Measurements from ENCODE around the gene HMGXB4.

GRCh38 chr22:32423461-32424021, 11.5 kb upstream of the RTCB start:
- PRO-cap, result no peak

GRCh38 chr22:32700145-32700485, 101.4 kb upstream of the TIMP3 start:
- PRO-cap, result no peak

DNA sequence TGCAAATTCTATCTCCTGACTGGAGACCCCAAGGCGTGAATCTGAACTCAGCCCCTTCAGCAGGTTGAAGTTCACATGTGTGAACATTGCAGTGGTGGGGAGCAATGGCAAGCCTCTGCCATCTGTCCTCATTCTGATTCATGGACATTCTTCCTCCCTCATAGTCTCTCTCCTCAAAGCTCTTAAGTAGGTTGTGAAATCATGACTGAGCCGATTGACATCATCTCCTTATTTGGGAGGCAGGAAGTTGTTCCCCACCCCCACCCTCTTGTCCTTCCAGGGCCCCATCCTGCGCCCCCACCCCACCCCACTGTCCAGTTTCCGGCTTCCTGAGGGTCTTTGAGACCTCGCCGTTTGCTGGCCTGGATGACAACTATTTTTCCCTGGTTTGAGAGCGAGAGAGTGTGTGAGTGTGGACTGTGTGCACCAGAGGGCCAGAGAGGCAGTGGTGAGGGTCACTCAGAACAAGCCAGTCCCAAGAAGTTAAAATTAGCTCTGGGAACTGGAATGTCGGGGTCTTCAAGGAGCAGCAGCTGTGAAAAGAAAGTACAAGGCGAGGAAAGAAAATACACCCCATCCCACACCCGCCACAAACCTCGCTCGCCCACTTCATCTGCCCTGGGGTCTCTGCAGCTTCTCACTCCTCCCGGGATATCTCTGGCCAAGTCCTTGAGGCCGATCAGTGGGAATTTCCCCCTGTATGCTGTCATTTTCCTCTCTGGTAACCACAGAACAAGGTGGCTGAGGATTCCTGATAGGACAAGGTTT, 36.6 kb upstream of the TIMP3 start:
- PRO-cap, result no peak

DNA sequence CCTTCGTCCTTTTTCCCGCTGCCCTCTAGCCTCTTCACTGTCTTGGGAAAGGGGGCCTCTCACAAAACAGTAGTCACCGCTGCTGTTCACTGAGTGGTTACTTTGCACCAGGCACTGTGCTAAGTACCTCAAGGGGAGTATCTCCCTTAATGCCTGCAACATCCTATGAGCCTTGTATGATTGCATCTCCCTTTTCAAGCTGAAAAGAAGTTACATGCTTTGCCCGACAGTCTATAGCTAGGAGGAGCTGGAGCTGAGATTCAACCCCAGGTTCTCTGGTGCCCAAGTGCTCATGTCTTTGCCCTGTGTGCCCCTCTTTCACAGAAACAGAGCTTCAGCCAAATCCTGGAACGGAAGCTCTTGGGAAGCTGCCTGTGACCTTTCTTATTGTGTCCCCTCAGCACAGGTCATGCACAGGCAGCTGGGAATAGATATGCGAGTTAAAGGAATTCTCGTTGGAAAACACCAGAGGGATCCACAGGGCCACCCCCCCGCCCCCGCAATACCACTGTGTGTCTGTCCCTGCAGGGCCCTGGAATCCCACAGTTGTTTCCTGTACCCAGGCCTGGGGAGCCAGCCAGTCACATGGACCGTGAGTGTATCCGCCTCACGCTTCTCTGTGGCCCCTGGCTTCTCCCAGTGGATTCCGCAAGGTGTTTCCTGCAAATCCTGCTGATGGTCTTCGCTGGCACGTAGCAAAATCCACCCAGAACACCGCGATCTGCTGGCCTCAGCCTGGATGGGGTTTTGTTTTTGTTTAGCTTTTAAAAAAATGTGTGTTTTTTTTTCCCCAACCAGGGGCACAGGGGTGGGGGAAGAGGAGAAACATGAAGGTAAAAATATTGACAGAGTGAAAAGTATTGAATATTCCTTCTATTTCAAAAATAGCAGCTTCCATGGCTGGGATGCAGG, 28.9 kb downstream of the TIMP3 start:
- PRO-cap, result no peak

GRCh38 chr22:32846377-32847179, 45.1 kb downstream of the TIMP3 start:
- PRO-cap, result no peak

DNA sequence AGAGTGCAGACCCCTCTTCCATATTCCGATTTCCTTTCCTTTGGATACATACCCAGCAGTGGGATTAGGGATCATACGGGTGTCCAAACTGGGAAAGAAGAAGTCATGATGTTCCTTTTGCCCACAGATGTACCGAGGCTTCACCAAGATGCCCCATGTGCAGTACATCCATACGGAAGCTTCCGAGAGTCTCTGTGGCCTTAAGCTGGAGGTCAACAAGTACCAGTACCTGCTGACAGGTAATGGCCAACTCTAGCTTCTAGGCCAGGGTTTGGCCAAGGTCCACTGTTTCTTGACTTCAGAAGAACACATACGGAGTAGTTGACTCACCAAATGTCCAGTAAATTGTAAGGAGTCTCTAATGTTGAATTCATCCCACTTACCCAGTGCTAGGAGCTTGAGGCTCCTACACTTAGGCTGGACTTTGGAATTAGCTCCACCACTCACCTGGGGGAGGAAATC, 55.6 kb downstream of the TIMP3 start:
- PRO-cap, result no peak

DNA sequence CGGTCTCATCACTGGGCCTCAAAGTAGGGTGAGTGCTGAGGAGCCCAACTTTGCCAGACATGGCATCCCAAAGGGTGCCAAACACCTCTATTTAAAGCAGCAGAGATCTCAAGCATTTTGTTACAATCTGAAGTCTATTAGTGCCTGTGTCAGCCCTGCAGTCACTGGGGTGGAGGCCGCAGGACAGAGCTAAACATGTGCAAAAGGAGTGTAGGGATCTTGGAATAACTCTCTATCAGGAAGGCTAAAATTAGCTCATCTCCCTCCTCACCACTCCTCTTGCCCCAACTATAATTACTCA, 87.4 kb downstream of the TIMP3 start:
- PRO-cap, result no peak

GRCh38 chr22:33109554-33109847, 51.3 kb upstream of the SYN3 start:
- PRO-cap, result no peak

GRCh38 chr22:33163835-33164303, 105.7 kb upstream of the SYN3 start:
- PRO-cap, result no peak

DNA sequence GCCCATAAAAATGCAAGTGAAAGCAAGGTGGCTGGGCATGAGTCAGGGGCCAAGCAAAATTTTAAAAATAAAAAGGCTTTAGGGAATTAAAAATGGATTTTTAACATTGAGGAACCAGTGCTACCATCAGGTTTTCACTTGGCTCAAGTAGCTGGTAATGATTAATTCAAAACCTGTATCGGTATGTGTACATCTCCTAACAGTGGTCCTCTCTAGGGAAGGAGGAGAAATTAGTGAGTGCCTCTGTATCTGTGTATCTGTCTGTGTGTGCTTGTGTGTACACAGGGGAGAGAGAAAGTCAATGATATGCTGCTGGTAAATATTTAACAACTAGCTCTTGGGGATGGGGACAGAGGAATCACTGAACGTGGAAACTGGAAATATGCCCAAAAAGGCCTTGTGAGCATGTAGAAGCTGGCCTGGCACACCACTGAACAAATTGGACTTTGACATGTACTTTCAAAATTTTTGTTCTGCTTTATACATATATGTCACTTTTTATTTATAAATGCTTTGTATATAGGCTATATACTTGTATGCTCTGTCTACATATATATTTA, 214.0 kb upstream of the SYN3 start:
- PRO-cap, result no peak

DNA sequence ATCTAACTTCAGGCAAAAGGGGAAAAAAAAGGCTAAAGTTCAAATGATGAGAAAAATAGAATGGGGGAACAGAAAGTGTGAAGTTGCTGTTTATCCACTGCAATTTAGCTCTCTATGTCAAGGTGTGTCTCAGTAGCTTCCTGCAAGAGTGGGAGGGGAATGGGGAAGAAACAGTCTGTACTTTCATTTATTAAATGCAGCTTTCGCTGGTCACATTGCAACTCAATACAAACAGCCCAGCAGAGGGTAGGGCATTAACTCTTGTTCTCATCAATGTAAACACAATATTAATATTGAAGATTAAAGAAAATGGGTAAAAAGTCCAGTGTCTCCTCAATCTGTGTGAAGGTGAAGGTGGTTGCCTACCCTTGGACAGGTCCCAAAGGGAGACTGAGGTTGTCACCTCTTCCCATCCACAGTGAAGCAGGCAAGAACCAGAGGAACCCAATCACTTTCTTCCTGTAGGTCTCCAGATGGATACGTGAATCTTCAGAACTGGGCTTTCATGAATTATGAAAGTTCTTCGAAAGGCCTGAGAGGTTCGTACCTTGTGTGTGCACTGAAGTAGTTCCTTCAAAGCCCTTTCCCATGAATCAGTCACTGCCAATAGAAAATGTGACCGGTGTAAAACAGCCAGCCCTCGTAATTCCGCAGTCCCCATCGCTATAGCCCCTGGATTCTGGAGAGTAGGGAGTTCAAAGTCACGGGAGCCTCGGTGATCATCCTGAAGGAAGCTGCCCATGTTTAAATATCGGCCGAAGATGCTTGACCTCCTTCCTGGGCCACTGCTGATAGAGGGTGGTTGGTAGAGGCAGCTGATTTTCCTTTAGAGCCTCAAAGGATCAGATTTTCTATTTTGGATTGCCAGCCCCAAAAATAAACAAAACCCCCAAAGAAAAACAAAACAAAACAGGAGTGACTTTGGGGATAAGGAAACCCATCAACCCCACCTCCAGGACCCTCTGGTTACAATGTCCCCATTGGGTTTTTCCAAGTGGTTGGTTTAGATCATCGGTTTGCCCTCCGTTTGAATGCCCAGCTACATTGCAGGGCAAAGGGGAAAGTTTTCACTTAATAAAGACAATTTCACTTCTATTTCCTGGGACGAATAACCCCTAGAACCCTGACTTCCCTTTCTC, 215.1 kb upstream of the SYN3 start:
- PRO-cap, result no peak

DNA sequence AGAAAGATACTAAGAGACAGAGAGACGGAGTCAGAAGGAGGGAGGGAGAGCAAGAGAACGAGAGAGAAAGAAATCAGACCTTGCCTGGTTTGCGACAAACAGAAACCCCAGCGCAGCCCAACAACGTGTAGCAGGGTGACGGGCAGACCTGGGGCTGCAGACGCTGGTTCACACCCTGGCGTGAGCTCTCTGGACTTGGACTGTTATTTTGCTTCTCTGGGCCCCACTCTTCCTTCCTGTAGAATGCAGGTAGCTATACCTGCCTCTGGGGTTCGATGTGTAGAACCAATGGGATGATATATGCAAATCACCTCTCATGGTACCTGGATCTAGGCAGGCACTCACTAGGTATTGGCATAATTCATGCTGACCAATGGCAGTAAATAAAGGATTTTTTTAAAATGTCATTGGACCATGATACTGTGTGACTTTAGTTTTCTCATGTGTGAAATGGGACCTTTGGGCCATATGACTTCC, 244.5 kb upstream of the SYN3 start:
- PRO-cap, result unidirectional peak, minus-strand start at position 230 of the sequence

DNA sequence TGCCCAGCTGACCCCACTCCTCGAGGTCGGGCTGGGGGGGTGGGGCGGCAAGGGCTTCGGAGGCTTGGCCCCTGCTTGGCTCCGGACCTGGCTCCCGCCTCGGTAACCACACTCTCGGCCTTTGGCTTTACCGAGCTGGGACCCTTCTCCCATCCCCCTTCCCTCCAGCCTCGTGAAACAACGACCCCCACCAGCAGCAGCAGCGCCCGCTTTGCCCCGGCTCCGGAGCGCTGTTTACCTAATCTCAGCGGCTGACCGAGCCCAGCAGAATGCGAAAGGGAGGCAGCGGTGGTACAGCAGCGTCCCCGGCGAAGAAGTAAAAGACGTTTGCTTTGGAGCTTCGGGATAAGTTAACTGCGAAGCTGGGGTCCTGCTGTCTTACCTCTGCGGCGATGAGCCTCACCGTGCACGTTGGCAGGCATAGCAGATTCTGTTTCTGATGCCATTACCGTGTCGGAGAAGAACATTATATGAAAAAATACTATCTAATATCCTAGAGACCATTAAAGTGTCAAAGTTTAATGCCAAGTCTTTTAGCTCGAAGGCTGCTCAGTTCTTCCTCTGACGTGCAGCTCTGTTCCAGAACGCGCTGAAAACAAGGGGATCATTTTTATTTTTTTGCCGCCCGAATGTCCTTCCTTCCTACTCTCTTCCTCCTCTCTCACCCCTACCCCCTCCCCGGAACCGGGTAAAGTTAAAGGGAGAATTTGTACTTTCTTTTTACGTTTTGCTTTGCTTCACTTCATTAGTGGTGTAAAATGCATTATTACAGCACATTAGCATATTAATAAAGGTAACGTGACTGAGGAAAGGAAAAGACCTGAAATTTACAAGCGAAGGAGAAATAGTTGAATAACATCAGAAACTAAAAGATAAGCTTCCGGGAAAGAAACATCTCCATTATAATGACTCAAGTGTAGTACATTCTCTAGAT, 2.2 kb upstream of the LARGE1 start:
- PRO-cap, result unidirectional peak, minus-strand start at position 271 of the sequence; unidirectional peak, minus-strand start at position 322 of the sequence

DNA sequence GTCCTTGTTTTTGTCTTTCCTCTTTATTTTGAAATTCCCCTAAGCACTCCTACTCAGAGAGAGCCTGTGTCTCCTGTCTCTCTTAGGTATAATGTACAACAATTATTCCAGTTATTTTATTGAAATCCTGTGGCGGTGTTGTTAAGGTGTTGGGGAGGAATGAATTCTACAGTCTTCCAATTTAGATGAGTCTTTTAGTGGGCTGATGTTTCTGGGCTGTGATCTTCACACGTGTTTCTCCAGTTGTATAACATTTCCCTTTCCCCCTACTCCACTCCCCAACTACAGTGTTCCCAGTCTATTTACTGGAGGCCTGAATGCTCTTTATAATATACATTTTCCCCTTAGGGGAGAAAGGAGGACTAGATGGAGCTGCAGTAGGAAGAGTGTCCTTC, 485.5 kb upstream of the ISX start:
- PRO-cap, result no peak

GRCh38 chr22:35102757-35103622, 37.0 kb downstream of the ISX start:
- PRO-cap, result no peak

DNA sequence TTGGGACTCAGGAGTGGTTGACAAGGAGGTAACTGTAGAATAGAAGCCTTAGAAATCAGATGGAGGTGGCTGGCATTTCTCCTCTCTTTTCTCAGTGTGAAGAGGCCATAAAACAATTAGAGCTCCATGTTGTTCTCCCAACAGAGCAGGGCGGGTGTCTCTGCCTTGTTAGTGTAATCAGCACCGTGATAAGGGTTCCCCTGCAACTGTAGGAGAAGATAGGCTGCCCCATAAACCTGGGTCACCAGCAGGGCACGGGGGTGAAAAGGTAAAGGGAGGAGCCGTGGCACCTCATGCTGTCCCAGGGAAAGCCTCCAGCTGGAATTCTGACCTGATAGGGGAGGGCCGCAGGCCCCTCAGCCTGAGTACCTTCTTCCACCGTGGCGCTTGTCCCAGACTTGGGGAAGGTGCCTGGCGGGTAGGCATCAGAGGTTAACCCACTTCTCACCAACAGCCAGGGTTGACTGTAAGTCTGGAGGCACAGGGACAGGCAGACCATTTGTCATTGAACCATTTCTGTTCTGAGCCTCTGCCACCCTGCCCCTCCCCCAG, 68.7 kb downstream of the ISX start:
- PRO-cap, result no peak

DNA sequence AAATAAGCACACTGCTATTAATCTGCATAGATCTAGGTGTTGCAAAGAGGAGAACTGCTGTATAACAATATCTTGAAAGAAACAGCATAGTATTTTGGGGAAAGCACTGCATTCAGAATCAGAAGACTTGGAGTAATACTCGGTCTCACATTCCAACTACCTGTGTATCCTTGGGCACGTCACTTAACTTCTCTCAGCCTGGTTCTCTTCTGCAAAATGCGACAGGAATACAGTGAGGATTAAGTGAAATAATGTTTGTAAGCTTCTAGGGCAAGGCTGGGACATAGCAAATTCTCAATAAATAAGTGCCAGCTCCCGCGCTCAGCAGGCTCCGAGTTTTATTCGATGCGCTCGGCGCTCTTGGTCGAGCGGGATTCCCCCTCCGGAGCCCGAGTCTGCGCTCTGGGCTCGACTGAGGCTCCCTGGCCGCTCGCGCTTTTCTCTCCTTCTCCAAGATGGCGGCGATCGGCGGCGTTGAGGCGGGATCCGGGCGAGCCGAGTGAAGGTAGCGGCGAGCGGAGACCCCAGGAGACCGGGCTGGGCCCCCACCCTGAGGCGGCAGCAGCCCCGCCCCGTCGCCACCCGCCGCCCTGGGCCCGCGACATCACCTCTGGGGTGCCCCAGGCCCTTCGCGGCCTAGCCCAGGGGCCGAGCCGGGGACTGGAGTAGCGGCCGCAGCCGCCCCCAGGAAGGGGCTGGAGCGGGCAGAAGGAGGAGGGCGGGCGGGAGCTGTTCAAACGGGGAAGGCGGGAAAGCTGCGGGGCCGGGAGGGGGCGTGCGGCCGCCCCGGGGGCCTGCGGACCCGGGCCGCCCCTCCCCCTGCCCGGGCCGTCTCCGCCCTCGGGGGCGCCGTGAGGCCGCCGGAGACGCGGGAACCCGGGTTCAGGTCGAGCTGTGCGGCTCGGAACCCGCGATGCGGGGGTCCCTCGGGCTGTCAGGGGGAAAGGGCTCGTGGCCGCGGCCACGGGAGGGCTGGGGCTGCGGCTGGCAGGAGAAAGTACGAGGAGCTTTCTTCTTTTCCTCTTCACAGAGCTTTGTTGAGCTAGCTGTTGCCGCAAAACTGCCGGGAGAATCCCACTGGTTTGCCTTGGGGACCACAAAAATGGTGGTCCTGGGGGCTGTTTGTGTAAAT, at the start of gene HMGXB4:
Gene HMGXB4, plus strand, starts transcription at position 441 of the 1,132 bp plus-strand sequence.
- PRO-cap, result unidirectional peak, plus-strand start at position 447 of the sequence; unidirectional peak, plus-strand start at position 843 of the sequence

GRCh38 chr22:35258185-35259003, 1.1 kb downstream of the HMGXB4 start:
- PRO-cap, result no peak

DNA sequence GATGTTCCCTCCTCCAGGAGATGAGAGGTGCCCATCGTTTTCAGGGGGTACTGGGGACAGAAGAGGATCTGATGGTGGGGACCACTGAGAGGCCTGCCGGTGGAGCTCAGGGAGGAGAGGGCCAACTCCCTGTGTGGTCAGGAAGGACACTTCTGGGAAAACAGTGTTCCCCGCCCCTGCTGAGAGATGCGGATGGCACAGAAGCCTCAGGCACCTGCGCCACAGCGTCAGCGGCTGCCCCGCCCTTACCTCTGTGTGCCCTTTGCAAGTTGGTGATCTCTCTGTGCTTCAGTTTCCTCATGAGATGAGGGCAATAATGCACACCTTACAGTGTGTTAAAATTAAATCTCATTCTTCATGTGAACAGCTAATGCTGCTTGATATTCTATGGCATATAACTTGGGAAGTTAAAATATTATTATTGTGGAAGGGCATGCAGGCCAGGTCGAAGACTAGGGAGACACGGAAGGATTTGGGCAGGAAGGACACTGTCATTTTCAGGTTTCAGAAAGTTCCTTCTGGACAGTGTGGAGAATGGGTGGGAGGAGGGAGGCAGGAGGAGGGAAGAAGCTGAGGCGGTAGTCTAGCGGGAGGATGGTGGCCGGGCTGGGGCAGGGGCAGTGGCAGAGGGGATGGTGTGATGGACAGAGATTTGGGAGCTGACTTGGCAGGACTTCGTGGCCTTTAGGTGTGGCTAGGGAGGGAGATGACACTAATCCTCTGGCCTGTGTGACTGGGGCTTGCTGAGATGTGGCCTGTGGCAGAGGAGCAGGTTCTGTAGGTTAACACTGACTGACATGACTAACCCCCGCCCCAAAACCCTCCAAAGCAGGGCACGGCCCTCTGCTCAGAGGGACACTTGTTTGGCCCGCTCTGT, 15.1 kb downstream of the TOM1 start:
- PRO-cap, result no peak

DNA sequence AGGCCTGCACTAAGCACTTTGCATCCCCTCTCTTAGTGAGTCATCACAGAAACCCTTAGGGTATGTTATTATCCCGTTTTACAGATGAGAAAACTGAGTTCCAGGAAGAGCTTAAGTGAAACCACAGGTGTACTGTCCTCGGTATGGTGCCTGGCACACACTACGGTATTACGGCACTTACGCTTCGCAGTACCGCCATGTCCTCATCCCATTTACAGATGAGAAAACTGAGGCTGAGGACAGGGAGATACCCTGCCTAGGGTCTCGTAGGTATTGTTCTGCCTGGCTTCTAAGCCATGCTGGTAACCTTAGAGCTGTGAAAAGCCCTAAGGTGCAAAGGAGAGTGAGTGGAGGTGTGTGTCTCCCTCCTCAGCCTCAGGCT, 39.8 kb upstream of the HMOX1 start:
- PRO-cap, result no peak